Diencephalon (tissue), 2 donors: ENCODE measurements around a stretch of chr18.

GRCh38 chr18:13417850-13418922 lies 199.6 kb downstream of the LDLRAD4 start:
- RAMPAGE, long total RNA: no peak

- RAMPAGE, long total RNA: no peak
Measured at GRCh38 chr18:13454450-13454969, 235.9 kb downstream of the LDLRAD4 start.

- RAMPAGE, long total RNA: no peak
Measured at GRCh38 chr18:13455961-13456467, 237.5 kb downstream of the LDLRAD4 start.

DNA sequence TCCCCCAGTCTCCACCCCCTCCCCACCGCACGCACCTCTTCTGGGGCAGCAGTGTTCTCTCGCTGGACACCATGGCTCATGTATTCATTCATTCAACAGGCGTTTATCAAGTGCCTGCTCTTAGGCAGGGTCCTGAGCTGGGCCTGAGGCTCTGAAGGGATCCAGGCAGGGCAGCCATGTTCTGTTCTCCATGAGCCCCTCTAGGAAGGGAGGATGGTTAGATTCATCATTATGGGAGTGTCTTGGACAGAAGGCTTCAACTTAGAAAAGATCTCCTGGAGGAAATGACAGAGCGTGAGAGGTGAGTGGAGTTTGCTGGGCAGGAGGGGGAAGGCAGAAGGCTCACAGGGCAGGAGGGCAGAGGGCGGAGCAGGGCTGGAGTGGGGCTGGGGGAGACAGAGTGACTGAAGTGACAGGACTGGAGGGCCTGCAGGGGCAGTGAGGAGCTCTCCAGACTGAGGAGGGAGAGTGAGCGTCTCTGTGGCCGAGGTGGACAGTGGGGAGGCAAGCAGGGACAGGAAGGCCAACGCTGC lies 244.7 kb downstream of the FAM210A start:
- RAMPAGE, long total RNA: no peak

GRCh38 chr18:13521355-13521726 lies 205.0 kb downstream of the FAM210A start:
- RAMPAGE, long total RNA: no peak

GRCh38 chr18:13530851-13531439 lies 195.4 kb downstream of the FAM210A start:
- RAMPAGE, long total RNA: no peak

DNA sequence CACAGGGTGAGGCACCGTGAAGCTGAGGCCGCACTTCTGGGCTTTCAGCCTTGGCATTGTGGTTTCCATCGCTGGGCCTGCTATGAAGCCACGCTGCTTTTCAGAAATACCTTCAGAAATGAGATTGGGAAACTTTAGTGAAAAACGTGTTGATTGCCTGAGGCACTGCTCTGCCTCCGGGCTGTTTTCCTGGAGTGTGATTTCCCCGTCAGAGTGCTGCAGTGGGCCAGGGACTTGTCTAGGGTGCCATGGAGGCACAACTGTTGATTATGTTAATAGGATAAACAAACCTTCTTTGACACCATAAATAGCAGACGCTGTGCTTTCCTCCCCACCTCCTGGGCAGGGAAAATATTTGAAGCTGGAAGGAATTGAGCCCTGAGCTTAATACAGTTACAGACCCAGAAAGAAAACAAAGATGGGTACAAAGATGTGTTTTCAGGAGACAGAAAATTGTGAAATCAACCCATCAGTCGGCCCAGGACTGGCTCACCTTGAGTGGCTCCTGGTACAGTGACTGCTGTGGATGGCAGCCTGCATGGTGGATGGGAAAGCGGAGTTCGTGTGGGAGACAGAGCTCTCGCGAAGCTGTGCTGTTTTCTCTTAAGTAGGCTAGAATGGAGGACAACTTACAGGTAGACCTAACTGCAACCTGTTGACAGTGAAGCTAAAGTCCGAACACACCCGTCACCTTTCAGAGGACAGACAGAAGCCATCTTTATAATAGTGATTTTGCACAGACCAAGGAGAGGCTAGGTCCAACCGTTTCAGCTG lies 182.1 kb downstream of the FAM210A start:
- RAMPAGE, long total RNA: no peak

DNA sequence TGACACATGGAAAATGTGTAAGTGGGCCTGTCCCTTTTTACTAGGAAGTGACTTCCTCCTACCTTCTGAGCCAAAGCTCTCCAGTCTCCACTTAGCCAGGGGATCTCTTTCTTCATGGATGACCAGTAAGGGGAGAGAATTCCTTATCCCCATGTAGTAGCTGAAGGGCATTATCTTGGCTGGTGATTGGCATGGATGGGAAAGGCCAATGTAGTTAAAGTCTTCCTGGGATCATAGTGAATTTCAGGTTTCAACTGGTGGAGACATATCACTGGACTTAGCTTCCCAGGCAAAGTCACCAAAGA lies 147.0 kb downstream of the FAM210A start:
- RAMPAGE, long total RNA: no peak

- RAMPAGE, long total RNA: no peak
Measured at GRCh38 chr18:13612884-13613443, 113.4 kb downstream of the FAM210A start.

- RAMPAGE, long total RNA: no peak
Measured at GRCh38 chr18:14797906-14798477, 50.0 kb downstream of the ANKRD30B start.

GRCh38 chr18:14971433-14972098 lies 223.6 kb downstream of the ANKRD30B start:
- RAMPAGE, long total RNA: no peak

- RAMPAGE, long total RNA: no peak
Measured at GRCh38 chr18:21006167-21006615, 105.4 kb downstream of the ROCK1 start.

GRCh38 chr18:21074159-21074749 lies 37.4 kb downstream of the ROCK1 start:
- RAMPAGE, long total RNA: no peak

- RAMPAGE, long total RNA: no peak
Measured at GRCh38 chr18:21198859-21199148, 43.2 kb upstream of the GREB1L start.

GRCh38 chr18:21635711-21636526 lies 23.8 kb downstream of the SNRPD1 start:
- RAMPAGE, long total RNA: no peak

- RAMPAGE, long total RNA: no peak
Measured at GRCh38 chr18:21681145-21681848, 23.3 kb downstream of the ABHD3 start.

DNA sequence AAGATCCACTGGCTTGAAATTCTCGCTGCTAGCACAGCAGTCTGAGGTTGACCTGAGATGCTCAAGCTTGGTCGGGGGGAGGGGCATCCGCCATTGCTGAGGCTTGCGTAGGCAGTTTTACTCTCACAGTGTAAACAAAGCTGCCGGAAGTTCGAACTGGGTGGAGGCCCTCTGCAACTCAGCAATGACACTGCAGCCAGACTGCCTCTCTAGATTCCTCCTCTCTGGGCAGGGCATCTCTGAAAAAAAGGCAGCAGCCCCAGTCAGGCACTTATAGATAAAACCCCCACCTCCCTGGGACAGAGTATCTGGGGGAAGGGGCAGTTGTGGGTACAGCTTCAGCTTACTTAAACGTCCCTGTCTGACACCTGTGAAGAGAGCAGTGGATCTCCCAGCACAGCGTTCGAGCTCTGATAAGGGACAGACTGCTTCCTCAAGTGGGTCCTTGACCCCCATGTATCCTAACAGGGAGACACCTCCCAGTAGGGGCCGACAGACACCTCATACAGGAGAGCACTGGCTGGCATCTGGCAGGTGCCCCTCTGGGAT lies 4.9 kb upstream of the MIB1 start:
- RAMPAGE, long total RNA: no peak

GRCh38 chr18:21828793-21829304 lies 88.3 kb downstream of the MIB1 start:
- RAMPAGE, long total RNA: no peak

GRCh38 chr18:21833936-21834348 lies 93.3 kb downstream of the MIB1 start:
- RAMPAGE, long total RNA: no peak

- RAMPAGE, long total RNA: no peak
Measured at GRCh38 chr18:21852405-21853609, 112.2 kb downstream of the MIB1 start.